ReNcell CX (cell line): ENCODE data around the genes HILPDA, GARIN1B and SMO.

DNA sequence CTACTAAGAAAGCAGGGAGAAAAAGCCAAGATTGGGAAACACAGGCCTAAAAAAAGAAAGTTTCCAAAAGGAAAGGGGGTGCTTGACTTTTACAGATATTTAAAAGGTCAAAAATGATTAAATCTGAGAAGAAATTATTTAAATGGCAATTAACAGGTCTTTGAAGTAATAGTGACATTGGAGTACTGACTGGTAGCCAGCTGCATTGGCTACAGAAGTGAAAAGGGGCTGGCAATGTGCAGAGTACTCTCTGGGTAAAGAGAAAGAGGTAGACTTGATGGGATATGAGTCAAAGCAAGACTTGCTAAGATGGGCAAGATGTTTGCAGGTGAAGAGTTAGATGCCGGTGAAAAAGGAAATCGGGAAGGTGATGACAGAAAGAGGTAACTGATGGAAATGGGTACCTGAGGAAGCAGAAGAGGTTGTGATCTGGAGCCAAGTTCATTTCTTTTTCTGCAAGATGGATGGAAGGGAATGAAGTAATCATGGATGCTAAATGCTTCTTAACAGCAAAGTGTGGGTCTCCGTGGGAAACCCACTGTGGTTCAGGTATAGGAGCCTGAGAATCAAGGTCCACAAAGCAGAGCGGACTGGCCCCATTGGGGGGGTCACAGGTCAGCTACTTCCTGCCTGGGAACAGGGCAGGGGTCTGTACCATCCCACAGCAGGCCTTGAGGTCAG is 33.7 kb upstream of the LRRC4 start:
- PRO-cap = no peak

DNA sequence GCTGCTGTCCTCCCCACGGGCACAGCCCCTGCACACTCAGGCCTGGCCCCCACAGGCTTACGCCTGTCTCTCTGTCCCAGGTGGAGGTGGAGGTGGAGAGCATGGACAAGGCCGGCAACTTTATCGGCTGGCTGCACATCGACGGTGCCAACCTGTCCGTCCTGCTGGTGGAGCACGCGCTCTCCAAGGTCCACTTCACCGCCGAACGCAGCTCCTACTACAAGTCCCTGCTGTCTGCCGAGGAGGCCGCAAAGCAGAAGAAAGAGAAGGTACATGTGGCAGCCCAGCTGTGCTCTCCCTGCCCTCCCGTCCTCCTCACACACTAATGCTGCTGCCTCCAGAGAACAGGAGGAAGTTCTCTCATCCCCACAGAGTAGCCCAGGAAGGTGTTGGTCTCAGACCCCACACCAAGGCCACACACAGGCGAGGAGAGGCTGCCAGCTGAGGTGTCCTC is 43.2 kb upstream of the LRRC4 start:
- PRO-cap = no peak

DNA sequence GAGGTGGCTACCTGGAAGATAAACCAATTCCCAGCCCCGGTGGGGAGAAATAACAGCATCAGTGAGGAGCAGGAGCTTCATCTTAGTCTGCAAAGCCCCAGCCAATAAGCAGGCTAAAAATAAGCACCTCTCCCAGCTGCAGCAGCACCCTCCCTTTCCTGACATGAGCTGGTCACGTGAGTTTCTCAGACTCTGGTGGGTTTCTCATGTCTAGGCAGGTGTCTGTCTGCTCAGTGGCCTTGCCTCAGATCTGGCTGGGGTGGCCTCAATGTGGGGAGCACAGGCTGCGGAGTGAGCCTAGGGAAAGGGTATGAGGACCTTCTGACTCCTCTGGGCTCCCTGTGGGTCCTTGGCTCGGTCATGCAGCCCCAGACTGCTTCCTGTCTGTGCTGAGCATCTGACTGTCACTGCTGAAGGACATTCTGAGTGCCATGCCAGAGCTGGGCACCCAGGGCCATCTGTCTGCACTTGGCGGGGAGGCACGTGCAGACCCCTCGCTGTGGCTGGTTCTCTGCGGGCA is 81.6 kb upstream of the LRRC4 start:
- PRO-cap = no peak

- PRO-cap = no peak
These were observed 9.5 kb downstream of the IMPDH1 start for GRCh38 chr7:128400224-128400723.

DNA sequence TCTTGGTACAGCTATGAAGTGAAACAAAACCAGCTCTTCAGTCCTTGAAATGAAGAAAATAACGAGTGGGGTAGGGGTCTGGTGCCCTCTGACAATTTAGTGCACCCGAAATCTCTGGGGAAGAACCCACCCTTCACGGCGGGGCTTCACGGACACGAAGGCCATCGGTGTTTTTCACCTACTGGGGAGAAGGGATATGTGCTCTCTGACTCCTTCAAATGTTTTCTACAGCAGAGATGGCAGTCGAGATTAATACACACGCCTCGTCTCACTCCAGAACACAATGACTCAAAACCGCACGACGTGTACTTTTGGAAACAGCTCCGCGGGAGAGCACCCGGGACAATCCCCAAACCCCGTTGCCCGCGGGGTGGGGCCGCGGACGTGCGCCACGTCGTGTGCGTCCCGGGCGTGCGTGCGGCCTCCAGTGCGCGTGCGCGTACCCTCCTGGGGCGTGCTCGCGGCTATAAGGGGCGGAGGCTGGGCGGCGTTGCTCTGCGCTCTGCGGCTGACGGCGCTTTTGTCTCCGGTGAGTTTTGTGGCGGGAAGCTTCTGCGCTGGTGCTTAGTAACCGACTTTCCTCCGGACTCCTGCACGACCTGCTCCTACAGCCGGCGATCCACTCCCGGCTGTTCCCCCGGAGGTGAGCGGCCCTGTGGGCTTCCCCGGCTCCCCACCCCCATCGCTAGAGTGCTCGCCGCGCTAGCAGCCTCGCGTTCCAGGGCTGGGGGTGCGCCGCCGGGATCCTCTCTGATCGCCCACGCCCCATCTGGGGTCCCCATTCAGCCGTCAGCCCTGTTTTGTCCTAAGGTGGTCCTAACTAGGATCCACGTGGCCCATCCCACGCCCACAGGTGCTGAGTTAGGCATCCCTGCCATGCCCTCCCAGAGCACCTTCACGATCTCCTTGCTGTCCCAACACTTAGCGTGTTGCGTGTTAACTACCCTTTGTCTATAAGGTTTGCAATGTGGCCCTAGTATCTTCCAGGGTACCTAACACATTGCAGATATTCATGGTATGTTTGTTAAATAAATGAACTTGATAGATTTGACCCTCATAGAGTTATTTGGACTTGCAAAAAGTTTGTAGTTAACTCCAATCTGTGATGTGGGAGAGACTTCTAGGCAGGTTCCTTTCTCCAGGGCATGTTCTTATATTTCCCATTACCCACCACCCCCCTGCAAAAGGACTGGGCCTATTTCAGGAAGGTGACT is at the start of gene HILPDA:
TSS of gene HILPDA (plus strand) at position 498 of the 1,214 bp plus-strand sequence.
- PRO-cap = bidirectional peak, plus-strand start at position 461 of the sequence, minus-strand start at position 279 of the sequence

DNA sequence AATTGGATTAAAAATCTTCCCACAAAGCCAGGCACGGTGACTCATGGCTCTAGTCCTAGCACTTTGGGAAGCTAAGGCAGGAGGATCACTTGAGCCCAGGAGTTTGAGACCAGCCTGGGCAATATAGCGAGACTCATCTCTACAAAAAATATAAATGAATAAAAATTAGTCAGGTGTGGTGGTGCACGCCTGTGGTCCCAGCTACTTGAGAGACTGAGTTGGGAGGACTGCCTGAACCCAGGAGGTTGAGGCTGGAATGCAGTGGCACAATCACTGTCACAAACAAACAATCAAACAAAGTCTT is 79.0 kb downstream of the METTL2B start:
- PRO-cap = no peak

DNA sequence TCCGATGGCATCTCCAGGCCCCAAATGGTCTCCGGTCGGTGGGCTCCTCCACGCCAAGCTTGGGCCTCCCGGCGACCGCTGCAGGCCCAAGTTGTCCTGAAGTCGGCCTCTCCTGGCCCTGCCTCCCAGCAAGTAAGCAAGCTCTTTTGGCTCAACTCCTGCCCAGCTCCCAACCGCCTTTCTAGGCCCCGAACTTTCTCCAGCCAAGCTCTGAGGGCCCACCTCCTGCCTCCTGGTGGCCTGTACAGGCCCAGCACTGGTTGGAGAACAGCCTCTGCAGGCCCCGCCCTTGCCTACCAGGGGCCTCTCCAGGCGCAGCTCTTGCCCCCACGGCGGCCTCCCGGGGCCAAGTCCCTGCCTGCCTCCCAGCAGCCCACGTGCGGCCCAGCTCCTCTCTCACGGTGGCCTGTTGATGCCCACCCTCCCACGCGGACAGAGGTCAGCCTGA is 18.9 kb upstream of the GARIN1A start:
- PRO-cap = no peak

DNA sequence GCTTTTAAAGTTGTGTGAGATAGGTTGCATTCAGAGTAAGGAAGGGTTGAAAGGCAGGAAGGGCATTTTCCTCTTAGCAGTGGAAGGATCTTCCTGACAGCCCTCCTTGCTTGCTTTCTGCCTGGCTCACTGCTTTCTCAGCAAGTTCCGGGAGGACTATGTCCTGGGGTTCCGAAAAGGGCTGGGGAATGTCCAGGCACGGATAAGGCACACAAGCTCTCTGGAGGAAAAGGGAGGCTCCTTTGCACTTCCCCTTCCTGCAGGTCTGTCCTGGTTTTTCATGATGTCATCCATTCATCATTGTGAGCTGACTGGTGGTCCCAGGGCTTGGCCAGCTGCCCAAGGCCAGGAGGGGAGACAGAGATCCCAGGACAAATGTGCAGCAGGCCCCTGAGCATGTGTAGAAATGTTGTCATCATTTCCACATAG is at the start of gene GARIN1B:
TSS of gene GARIN1B (plus strand) at position 356 of the 429 bp plus-strand sequence.
- PRO-cap = no peak

- PRO-cap = no peak
These were observed 6.3 kb downstream of the OPN1SW start for GRCh38 chr7:128769129-128769758.

GRCh38 chr7:128815245-128815875 is 14.8 kb upstream of the FLNC start:
- PRO-cap = no peak

- PRO-cap = no peak
These were observed 6.6 kb downstream of the FLNC start for GRCh38 chr7:128836446-128837470.

GRCh38 chr7:128841019-128841787 is 11.0 kb downstream of the FLNC start:
- PRO-cap = no peak

GRCh38 chr7:128851053-128851998 is 11.3 kb upstream of the ATP6V1F start:
- PRO-cap = no peak

DNA sequence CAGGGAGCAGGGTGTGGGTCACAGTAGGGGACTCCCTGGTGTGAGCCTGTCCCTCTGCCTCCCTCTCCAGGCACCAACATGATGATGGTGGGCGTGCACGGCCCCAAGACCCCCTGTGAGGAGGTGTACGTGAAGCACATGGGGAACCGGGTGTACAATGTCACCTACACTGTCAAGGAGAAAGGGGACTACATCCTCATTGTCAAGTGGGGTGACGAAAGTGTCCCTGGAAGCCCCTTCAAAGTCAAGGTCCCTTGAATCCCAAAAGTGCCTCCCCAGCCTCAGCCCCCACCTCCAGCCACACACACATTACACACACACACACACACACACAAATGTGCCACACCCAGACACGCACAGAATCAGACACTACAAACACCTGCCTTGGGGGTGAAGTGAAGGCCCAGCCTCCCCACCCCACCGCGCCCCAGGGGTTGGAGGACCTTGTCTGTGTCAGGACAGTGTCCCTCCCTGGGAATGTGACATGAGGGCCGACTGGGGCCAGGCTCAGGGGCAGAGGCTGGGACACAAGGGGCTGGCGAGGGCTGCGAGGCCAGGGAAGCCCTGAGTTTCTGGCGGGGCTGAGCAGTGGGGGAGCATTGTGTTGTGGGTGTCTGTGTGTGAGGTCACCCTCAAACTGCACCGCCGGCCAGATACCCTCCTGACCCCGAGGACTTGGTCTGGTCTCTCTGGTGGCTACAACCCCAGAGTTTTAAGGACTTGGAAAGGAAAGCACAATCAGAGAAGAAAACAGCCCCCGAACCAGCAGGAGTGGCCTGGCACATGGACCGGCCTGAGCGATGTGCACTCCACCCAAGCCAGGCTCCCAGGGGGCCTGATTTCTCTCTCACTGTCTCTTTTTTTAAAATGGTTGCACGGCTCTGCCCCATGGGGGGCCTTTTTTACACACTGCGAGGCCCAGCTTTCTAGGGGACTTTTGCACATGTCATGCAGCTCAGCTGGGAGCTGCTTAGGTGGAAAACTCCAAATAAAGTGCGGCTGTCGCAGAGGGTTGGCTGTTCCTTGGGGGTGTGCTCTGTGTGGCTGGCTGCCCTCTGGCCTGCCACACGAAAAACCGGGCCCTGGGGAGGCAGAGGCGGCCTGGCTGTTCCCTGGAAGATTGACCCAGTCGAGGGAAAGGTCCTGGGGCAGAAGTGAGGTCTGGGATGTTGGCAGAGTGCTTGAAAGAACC is 4.0 kb upstream of the ATP6V1F start:
- PRO-cap = no peak

DNA sequence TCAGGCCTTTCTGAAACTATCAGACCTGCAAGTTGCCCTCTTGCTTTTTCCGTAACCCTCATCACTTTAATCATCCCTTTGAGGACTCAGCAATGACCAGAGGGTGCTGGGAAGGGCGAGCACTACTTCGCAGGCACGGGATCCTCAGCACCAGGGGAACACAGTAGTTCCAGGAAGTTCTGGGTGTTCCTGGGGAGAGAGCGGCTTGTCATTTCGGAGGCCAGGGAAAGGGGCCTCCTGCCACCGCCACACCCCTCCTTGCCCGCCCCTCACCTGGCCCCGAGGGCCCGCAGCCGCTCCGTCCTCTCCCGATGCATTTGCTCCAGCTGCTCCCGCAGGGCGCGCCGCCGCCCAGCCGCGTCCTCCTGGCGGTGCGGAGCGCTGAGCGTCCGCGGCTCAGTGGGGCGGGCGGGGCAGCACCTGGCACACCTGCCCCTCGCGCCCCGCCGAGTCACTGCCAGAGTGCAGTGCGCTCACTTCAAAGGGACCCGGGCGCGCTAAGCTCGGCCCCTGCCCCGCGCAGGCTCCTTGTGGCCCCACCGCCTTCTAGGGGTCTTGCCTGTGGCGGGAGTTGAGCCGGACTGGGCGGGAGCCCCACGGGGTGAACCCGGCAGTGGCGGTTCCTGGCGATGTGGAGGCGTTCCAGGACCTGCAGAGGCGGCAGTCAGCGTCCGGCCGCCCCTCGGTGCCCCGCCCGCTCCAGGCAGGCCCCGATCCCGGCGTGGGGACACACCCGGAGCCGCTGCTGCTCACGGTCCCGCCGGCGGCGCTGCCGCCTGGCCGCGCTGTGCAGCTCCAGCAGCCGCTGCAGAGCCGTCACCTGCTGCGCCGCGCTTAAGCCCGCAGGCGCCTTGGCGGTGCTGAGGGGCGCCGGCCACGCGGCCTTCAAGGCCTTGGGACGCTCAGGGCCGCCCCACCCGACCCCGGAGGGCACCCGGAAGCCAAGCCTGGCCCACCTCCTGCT is 3.0 kb downstream of the ATP6V1FNB start:
- PRO-cap = bidirectional peak, plus-strand start at position 855 of the sequence, minus-strand start at position 783 of the sequence

DNA sequence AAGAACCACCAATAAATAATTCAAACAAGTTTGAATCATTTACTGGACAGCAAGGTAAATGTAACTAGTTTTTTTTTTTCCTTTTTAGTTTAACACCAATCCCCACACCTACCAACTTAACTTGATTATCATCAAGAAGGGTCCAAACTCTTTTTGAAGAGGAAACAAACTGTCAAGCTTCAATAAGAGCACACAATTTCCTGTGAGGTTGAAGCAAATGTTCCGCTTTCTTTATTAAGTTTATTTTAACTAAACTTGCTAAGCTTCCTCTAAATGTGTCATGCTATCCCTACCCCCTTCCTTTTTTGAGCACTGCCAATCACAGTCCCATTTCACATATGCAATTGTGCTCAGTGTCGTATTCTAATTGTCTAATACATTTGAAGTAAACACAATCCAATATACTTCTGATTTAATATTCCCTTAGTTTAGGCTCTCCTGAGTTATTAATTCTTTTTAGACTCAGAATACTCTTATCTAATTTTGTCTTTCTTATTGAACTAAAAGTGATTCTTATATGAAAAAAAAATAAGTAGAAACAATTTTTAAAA is 7.2 kb upstream of the TSPAN33 start:
- PRO-cap = no peak

DNA sequence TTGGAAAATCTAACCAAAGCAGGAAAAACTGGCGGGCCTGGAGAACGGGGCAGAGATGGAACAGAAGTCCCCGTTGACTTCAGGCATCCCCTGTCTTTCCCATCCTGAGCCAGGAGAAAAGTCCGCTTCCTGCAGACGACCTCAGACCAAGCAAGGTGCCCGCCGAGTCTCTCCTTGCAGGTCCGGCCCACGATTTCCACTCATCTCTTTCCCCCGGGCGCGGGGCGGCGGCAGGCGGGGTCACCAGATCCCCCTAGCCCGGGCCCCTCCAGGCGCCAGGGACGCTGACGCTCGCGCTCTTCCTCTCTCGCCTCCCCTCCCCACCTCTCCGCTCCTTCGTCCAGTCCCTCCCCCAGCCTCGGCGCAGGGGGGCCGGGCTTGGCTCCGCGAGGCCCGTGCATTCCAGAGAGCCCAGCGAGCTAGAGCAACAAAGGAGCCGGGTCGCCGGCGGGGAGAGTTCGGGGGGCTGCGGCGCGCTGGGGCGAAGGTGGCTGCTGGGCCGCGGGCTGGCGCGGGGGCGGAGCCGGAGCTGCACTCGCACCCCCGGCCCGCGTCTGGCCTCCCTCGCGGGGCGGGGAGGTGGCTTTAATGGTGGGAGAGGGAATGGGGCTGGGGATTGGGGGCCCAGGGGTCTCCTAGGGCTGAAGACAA is at the start of gene SMO:
TSS of gene SMO (plus strand) at position 400 of the 651 bp plus-strand sequence.
- PRO-cap = bidirectional peak, plus-strand start at position 436 of the sequence, minus-strand start at position 321 of the sequence

DNA sequence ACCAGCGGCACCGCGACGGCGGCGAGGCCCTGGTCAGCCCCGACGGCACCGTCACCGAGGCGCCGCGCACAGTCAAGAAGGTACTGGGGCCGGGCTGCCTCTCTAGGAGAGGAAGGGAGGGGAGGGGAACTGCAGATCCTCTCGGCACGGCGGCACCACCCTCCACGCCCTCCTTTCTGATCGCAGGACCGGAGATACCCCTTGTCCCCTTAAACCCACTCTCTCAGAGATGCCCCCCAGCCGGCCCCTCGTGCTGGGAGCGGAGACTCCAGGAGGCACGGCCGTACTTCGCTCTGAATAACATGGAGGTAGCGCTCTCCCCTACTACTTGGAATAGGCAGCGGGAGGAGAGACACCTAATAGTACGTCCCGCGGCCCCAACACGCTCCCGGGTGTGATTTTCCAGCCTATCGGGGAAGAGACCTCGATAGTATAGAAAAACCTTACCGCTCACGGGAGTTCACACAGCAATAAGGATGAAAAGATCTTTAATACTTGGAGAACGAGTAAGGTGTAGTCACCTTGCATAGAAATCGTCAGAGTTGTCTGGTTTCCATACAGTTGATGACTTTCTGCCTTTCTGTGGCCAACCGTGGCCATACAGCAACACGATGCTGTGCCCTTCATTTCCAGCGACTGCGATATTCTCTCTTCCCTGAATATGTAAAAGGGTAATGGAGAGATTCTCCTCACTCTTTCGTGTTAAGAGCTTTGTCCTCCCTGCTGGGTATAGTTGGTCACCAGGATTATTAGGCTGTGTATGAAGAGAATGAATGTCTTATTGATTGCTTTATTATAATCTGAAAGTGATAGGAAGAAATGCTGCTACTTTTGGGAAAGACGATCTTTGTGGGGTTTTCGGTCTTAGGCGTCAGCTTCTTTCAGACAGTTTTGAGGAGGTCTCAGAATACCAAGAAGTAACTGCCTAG is 794 bp downstream of the AHCYL2 start:
- PRO-cap = no peak

DNA sequence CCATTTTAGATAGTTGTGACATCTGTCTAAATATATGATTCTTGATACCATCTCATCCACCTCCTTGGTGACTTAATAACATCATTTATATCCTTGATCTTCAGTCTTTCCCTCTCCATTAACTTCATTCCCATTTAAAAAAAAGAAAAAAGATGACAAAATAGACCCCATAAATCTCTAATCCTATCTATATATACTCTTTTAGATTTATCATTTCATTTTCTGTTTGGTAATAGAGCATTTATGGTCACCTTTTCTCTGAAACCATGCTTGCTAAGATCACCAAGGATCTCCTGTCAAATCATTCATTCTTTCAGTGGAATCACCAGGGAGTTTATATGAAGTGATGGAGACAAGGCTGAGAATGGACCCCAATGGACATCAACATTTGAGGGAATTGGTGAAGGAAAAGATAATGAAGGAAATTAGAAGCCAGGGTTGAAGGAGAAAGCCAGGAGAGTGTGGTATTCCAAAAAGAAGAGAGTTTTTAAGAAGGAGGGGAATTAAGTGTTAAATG is 85.3 kb downstream of the AHCYL2 start:
- PRO-cap = no peak

DNA sequence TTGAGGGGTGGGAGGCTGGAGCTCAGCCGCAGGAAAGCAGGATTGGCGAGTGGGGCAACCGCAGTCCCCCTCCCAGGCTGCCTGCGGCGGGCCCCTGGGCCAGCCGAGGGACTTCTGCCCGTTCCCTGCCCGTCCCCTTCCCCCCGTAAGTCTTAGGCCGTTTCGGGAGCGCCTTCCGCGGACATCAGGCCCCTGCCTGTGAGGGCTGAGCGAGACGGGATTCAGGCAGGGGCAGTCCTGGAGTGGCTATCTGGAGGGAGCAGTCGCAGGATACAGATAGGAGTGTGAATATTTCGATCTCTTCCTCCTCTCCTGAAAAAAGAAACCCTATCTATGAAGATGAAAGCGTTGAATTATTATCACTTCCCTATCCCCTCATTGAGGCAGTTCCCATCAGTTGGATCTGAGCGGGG is 748 bp downstream of the STRIP2 start:
- PRO-cap = bidirectional peak, plus-strand start at position 238 of the sequence, minus-strand start at position 194 of the sequence